Osteocyte (in vitro differentiated cells): ENCODE measurements around a stretch of chr17.

DNA sequence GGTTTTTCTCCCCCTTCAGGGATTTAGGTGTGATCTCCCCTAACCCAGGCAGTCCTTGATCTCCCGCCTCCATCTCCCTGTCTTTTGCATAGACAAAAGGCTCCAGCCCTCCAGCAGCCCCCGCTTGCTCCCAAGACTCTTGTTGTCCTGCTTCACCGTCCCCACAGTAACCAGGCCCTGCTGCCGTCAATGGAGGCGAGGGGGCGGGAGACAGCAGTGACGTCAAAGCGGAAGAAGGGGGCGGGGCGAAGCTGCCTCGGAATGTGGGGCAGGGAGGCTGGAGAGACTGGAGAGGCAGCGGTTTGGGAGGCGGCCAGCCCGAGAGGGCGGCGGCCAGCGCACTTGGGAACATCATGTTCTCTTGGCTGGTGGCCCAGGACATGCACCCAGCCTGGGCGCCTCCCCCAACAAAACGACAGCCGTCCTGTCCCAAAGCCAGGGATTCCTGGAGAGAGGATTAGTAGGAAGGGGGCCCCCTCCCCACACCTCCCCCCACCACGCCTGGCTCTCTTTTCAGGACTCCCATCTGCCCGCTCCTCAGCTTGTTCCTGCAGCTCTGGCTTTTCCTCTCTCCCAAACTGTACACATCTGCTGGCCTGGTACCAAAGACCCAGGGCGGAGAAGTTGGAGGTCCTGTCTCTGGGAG is 2.0 kb upstream of the PER1 start:
- PRO-cap, result bidirectional peak, plus-strand start at position 432 of the sequence, minus-strand start at position 139 of the sequence

DNA sequence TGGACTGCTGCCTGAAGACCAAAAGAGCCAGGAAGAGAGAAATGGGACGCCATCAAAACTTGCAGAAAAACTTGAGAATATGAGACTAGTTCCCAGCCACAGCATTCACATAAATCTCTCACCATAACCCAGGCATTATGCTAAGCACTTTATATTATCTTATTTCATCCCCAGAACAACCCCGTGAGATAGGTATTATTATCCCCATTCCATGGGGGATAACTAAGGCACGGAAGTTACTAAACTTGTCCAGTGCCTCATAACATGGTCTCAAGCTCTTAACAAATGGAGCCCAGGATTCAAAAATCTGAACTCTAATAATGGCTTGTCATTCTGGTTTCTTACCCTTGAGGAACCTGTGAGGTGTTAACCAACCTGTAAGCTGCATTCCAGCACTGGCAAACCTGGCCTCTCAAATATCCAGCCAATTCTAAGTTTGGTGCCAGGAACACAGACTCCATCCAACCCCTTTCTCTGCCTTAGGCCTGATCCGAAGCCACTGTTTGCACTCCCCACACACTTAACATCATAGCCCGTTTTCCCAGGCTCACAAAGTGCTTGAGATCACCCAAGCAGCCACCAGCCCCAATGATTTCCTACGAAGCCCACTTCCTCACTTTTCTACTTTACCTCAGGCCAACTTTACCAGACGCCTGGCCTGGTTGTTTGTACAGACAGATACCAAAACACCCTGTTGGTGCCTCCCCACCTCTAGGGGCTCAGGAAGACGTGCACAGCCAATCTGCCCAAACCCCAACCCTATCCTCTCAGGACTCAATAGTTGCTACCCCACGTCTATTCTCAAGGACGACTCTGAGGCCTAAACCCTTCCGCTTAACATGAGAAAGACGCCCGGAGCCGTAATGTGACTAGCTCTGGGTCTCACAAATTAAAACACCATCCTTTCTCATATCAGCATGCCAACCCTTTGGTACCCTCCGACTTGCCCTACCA is 3.0 kb upstream of the PER1 start:
- PRO-cap, result no peak

DNA sequence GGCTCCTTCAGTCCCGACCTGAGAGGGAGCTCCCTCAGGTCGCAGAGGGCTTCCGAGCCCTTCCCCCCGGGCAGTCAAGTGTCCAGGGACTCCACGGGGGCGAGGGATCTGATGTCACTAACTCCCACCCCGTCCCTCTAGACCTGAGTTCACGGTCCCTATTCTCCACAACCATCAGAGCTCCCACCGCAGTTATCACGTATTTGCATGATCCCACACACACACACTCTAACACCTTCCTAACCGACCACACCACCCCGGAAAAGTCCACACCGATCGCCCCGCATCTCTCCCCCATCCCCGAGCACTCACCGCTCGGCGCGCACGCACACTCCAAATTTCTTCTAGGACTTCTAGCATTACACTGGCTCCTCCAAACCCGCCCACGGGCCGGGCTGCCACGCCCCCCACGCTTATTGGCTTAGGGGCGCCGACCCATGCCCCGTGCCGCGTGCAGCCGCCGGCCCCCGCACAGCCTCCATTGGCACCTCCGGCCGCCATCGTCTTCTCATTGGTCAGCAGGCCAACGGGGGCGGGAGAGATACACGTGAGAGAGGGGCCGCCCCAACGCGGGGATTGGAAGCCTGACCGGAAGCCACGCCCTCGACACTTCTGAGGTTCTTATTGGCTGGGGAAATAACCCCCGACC is 3.9 kb upstream of the PER1 start:
- PRO-cap, result bidirectional peak, plus-strand start outside the sequence, minus-strand start at position 335 of the sequence

DNA sequence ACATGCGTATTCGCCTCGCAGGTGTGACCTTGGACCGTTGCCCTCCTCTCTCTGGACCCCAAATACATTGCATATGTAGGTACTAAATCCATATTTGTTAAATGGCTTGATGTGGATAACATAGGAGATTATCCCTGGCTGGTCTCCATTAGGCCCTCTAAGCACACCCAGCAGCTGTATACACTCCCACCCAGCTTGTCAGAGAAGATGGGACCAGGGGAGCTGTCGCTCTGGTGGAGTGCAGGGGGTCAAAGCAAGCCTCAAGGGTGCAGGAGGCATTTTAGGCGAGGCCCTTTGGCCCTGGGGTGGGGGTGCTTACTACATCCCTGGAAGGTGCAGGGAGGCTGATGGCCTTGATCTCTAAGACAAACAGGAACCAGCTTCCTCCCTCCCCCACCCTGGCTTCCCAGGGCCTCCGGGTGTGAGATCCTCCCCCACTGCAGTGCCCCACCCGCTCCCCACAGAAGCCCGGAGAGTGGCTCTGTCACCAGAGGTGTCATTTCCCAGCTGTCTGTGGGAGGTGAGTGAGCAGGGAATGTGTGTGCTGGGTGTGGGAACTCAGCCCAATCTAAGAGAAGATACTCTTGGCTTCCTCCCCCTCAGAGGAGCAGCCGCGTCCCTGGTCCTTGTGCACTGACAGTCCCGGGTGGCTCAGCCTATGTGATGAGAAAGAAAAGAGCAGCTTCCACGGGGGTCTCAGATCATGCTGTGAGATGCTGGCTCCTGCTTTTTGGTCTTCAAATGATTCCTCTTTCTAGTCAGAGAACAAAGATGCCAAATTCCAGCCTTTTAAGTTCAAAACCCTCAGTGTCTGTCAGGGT is 1.5 kb upstream of the VAMP2 start:
- PRO-cap, result no peak

DNA sequence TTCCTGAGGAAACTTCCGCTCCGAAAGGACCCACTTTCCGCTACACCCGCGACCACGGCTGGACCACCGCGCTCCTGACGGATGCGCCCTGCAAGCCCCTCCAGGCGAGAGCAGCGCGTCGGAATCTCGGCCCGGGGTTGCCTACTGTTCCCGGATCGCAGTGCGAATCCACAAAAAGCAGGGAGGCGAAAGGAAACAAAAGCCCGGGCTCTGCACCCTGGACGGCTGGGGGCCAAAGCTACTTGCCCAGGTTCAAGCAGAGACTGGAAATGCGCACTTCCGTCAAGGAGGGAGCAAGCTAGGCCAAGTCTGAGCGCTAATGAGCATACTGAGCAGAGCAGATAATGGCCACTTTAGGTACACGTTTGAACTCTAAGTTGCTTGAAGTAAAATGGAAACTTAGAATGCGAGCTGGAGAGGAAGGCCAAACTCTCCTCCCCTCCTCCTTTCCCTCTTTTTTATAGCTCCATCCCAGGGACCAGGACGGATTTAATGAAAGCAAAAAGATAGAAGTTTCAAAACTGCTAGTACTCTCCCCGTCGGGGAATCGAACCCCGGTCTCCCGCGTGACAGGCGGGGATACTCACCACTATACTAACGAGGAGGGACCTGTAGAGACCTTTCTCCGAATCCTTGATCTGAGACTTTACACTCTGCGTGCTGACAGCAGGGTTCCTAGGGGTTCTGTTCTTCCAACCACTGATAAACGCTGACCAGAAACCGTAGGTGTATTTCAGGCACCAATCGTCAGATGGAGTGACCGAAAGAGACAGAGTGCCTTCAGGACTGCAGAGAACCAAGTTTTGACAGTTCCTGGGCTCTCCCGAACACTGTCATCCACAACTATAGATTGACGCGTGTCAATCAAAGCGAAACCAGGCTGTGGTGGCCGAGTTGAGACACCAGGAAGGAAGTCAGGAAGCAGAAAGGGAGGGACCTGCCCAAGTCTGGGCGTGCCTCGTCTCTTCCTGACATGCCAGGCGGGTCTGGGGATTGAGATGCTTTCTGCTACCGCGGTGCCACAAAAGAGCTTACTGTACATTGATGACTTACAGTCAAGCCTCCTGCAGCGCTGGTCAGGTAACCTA is 11.7 kb upstream of the AURKB start:
- PRO-cap, result bidirectional peak, plus-strand start at position 974 of the sequence, minus-strand start at position 611 of the sequence

- PRO-cap, result no peak
Observed at GRCh38 chr17:8232190-8232914, 15.5 kb downstream of the CTC1 start.

- PRO-cap, result no peak
Observed at GRCh38 chr17:8312189-8312735, 2.2 kb downstream of the ARHGEF15 start.

DNA sequence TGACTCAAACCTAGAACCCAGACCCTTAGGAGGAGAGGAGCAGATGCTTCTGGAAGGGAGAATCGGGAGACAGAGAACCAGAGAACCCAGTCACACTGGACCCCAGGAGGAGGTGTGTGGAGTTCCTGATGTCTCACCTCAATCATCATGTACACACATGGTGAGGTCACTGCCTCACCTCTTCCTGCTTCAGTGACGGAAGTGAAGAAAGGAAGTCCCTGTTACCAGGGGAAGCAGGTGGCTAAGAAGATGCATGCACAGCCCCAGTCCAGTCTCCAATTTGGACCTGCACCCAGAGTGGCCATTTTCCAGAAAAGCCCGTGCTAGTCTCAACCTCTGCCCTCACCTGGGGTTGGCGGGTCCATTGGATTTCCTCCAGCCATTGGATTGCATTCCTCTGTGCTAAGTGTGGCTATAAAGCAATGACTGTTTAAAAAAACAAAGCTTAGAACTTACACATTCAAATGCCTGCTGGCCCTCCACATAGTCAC is 3.9 kb downstream of the RNF222 start:
- PRO-cap, result no peak

DNA sequence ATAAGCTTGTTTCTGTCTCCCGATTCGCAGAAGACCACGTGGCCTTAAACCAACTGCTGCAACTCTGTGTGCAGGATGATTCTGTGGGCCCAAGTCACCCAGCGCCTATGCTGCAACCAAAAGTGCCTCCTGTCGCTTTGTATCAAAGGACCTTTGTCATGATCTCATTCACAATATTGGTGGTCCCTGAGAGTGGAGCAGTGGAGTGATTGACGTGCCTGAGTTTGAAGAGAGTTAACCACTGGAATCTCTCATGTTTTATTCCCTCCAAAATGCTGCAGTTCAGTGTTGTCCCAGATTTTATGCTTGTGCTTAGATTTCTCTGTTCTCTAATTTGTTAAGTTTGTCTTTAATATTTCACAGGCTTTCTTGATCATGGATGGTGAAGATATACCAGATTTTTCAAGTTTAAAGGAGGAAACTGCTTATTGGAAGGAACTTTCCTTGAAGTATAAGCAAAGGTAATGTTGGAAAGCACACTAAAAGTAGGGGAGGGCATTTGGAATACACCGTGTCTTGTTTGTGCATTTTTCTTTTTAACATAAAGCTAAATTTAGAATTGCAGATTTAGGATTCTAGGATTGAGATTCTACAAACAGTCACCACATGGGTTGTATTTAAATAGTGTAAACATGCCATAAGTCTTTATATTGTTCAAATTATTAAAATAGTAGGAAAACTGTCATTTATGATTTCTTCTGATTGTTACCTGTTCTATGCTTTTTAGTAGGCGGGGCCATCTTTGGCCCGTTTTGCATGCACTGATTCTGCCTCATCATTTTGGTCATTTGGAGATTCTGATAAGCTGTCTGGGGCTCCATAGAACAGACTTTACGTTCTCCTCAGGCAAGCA is 8.4 kb downstream of the NDEL1 start:
- PRO-cap, result no peak

DNA sequence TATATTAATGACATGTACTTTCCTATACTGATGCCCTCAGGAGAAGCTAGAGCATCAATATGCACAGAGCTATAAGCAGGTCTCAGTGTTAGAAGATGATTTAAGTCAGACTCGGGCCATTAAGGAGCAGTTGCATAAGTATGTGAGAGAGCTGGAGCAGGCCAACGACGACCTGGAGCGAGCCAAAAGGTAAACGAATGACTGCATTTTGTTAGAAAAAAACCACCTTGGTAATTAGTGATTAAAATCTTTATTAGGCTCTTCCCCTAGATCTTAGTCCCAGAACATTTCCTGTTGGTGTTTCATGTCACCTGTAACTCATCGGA is 11.0 kb downstream of the NDEL1 start:
- PRO-cap, result no peak

DNA sequence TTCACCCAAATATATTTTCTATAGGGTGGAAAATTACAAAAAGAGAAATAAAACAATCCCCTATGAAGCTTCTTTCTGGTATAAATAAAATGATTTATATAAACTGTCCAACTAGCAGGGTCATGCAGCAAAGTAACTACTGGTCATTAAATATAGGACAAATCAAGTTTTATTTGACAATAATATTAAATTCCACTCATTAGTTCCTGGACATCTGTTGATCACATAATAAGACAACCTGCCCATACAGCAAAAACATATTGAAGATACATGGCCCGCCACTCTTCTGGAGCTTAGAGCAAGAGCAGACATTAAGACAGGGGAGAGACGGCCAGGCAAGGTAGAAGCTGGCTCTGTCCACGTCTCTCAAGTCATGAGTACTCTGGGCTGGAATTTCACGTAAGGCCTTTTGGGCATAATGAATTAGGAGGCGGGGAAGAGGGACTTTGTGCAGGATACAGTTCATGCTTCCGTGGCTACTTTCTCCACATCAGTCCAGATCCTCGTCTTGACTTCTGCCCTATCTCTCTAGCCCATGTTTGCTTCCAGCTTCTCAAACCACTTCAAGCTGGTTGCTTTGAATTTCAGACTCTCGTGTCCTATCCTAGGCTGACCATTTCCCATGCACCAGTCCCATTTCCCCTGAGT is 11.4 kb upstream of the PIK3R6 start:
- PRO-cap, result no peak

- PRO-cap, result no peak
Observed at GRCh38 chr17:8889274-8889629, 21.8 kb upstream of the PIK3R6 start.

DNA sequence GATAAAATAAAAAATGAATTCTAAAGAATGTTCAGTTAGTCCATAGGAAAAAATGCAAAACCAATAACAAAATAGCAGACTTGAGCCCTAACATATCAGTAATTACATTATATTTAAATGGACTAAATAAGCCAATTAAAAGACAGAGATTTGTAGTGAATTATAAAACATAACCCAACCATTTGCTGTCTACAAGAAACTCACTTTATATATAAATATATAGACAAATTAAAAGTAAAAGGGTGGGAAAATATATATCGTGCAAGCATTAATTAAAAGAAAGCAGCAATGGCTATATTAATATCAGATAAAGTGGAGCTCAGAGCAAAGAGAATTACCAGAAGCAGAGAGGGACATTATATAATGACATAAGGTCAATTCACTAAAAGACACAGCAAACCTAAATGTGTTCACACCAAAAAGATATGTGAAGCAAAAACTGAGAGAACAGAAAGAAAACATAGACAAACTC is 36.4 kb downstream of the PIK3R5 start:
- PRO-cap, result no peak

GRCh38 chr17:8951068-8951691 is 14.3 kb downstream of the PIK3R5 start:
- PRO-cap, result no peak

GRCh38 chr17:9170625-9171660 is 149.6 kb downstream of the NTN1 start:
- PRO-cap, result no peak

GRCh38 chr17:9217067-9217495 is 195.8 kb downstream of the NTN1 start:
- PRO-cap, result no peak

DNA sequence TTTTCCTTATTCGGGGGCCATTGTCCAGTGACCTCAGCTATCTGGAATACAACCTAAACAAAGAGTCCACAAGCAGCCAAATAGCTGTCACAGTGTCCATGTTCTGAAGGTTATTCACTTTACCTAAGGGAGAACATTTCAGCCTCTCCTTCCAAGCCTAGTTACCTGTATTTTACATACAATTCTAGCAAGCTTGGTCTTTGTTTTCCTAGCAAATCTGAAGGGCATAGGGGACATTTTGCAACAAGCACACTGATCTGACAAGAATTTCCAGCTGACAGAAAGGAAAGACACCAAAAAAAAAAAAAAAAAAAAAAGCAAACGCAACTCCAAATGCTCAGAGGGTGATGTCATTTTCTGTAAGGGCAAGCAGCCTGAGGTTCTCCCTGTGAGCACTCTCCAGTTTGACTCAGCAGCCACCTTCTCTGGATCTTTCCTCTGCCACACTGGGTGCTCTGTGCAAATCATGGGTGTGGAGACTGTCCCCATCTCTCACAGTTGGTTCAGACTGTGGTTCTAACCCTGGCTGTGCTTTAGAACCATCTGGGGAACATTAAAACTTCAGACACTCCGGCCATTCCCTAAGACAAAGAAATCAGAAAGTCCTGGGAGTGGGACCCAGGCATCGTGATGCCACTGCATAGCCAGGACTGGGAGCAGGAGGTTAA is 196.4 kb downstream of the NTN1 start:
- PRO-cap, result no peak

GRCh38 chr17:9644401-9644617 is 1.0 kb upstream of the USP43 start:
- PRO-cap, result no peak

DNA sequence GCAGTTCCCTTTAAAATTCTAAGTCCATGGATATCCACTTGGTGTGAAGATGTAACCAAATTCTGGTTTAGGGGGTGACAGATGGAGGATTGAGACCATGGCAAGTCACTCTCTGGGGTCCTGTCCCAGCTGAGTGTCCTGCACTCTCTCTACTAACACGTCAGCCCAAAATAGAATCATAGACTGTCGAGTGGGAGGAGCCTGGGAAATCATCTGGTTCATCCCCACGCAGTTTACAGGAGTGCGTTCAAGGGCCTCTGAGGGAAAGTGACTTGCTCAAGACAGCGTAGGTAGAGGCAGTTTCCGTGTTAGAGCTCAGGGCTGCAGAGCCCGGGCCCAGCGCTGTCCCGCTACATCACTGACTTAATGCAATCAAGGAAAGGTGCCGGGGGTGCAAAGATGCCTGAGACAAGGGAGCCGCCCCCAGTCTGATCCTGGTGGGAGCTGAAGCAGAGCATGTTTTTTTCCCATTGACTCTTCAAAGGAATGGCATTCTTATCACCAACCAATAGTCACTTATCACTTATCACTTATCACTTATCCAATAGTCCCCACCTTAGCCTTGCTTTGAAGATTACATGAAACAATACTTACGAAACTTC is 10.3 kb downstream of the GSG1L2 start:
- PRO-cap, result no peak

DNA sequence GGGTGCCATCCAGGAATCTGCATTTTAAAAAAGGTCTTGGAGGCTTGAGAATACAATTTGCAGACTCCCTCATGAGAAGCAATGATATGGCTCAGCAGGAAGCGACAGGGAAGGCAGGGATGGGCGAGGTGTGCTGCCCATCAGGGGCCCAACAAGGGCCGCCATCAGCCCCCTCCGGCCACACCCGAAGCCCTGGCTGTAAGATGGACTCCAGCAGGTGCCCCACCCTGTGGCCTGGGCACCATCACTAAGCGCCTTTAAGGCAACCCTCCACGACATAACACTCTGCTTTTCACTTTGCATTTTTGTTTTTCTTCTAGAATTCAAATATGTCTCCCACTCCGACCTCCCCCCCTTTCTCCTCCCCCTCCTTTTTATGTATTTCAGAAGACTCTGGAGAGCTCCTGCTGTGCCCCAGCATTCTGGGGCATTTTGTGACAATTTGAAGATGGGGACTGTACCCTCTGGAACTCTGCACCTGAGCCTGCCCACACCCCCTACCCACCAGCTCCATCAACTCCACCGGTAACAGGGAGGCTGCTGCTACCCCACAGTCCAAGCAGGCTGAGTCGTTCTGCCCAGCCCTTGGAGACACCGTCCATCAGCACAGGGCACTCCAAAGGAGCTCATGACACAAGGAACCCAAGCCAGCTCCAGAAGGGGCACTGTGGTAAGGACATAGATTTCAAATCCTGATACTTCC is 52.3 kb upstream of the RCVRN start:
- PRO-cap, result no peak